ENCODE results near the gene FAM131A.

GRCh38 chr3:184337289-184338119 is at the start of gene FAM131A:
FAM131A (plus strand) TSS chr3:184337600.
- RRBS: no CpG with 5 or more reads among the region's 14 CpGs

DNA sequence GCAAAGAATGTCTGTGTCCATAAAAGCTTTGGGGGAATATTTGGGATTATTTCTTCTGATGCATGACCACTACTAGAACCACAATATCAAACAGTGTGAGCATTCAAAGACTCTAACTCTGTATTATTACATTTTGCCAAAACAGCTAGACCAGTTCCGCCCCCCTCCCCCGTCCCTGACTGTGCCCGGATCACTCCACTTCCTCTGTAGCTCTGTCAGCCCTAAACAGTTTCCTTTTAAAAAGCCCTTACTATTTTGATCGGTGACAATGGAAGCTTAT is 36.7 kb upstream of the EPHB3 start:
- RRBS: no CpG with 5 or more reads among the region's 4 CpGs

GRCh38 chr3:184565578-184566173 is 4.1 kb downstream of the EPHB3 start:
- RRBS: no CpG with 5 or more reads among the region's 11 CpGs

DNA sequence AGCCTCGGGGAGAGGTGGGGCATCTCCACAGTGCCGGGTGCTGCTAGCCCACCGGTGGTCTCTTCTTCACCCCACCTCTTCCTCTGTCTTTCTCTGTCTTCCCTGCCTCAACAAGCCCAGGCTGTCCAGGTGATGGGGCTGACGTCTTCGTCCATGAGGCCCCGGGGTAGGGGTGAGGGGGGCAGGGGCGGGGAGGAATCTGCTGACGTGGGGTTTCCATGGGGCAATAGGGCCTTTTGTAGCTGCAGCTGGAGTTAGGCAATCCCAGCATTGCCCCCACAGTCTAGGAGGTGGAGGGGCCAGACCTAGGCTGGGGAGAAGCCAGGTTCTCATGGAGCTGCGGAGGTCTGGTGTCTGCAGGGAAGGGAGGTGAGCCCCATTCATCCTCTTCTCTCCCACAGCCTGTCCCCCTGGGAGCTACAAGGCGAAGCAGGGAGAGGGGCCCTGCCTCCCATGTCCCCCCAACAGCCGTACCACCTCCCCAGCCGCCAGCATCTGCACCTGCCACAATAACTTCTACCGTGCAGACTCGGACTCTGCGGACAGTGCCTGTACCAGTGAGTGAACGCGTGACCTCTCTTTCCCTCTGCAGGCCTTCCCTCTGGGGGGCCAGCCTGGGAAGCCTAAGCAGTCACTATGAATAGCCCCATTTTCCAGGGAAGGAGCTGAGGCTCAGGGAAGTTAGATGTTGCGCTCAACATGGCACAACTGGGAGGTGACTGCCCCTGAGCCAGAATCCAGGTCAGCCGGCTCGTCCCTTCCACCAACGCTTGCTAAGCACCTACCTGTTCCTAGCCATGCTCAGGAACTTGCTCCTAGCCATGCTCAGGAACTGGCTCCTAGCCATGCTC is 14.1 kb downstream of the EPHB3 start:
- RRBS: 68% methylated on average over 4 of the region's 21 CpGs

- RRBS: 7% methylated on average over 25 of the region's 103 CpGs
Observed at GRCh38 chr3:184583344-184584435, 22.1 kb downstream of the EPHB3 start.

GRCh38 chr3:184602317-184603433 is 41.1 kb downstream of the EPHB3 start:
- RRBS: 12% methylated on average over 3 of the region's 21 CpGs

- RRBS: no CpG with 5 or more reads among the region's 20 CpGs
Observed at GRCh38 chr3:184603462-184604099, 42.0 kb downstream of the EPHB3 start.

- RRBS: no CpG with 5 or more reads among the region's 6 CpGs
Observed at GRCh38 chr3:184756085-184756680, 44.3 kb upstream of the MAGEF1 start.

DNA sequence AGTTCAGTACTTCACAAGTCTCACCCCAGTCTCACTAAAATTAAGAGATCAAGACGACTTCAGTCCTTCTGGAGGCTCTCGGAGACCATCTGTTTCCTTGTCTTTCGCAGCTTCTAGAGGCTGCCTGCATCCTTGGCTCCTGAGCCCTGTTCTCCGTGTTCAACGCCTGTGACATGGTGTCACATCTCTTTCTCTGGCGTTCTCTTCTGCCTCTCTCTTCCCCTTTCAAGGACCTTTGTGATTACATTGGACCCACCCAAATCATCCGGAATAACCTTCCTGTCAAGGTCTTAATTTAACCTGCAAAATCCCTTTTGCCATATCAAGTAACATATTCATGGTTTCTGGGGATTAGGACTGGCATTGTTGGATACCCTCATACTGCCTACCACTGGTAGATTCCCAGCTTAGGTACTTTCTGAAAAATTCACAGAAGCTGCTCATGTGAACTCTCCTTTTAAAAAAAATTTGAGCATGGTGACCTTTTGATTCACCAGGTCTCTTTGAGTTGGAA is 8.3 kb downstream of the VPS8 start:
- RRBS: no CpG with 5 or more reads among the region's 7 CpGs

- RRBS: no CpG with 5 or more reads among the region's 5 CpGs
Observed at GRCh38 chr3:184846460-184846796, 34.5 kb downstream of the VPS8 start.

DNA sequence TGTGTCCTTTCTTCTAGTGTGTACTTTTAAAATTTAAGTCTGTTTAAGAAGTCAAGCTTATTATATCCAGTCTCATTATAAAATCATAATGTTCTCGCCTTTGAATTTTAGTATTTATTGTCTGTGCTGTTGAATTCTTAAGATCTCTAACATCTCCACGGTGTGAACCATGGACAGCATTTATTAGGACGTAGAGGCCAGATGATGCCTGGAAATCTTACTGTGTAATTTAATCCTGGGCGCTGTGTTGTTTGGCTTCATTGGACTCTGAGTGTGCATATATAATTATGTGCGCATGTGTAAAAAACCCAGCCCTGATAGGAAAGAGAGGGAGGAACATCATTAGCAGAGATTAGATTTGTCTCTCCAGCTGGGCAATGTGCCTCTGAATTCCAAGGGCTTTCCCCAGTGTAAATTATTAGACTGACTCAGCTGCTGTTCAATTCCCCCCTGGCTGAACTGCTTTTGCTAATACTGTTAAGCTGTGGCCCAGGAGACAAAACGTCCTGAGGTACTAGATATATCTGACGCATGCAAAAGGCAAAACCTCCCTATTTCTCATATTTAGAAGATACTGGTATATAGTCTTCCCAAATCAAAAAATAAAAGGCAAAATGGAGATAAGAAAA is 39.6 kb downstream of the MAP3K13 start:
- RRBS: no CpG with 5 or more reads among the region's 7 CpGs

GRCh38 chr3:185558901-185559387 is 6.6 kb upstream of the LIPH start:
- RRBS: no CpG with 5 or more reads among the region's 19 CpGs

DNA sequence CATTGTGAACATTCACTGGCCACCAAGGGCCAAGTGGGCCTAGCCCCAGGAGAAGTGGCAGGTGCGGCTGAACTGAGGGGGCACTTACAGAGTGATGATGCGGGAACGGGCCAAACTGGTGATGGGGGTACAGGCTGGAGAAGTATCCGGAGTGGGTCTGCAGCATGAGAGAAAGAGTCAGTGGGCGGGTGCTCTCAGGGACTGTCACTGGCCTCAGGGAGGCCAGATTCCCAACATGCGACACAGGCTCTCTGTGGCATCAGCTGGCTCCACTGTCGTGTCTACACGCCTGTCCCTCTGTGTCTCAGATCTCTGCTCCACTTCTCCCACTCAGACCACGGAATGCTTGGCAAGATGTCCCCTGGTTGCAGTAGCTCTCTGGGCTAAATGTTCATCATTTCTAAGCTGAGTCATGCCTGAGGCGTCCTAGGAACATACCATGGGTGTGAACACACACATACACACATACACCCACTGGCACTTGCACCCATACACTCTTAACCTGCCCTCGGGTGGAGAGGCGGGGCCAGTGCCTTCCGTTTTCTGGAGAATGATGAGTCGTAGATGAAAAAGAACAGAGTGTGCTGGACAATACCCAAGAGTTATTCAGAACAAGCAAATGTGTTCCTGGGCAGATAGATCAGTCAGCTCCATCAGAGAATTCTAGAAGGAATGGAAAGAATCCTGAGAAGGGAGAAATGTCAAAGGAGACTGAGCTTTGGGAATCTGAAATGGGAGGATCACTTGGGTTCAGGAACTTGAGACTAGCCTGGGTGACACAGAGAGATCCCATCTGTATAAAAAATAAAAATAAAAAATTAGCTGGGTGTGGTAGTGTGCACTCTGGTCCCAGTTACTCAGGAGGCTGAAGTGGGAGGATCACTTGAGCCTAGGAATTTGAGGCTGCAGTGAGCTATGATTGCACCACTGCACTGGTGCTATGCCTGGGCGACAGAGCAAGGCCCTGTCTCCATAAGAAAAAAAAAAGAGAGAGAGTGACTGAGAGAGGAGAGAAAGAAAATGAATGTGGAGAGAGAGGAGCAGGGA is 72.5 kb downstream of the SENP2 start:
- RRBS: no CpG with 5 or more reads among the region's 15 CpGs

DNA sequence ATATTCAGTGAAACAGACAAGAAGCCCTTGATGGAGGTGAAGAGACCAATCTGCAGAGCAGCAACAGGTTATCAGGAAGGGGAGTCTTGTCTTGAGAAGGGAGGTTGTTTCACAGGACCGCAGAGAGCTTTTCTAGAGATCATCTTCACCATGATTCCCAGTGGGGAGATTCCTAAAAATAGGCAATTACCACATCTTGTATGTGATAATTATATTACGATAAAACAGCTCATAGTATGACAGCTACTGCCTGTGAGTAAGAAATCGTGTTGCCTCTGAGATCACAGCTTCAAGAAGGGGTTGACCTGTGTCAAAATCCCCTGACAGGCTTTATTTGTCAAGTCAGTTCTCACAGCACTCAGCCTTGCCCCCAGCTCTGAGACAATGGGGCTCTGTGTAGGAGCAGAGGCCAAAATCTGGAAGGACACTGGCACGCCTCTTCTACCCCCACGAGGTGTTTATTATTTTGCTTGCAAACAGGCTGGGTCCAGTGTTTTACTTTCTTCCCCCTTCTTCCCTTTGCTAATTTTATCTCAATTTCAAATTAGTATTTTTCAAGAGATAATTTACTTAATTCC is 60.3 kb downstream of the IGF2BP2 start:
- RRBS: no CpG with 5 or more reads among the region's 5 CpGs

DNA sequence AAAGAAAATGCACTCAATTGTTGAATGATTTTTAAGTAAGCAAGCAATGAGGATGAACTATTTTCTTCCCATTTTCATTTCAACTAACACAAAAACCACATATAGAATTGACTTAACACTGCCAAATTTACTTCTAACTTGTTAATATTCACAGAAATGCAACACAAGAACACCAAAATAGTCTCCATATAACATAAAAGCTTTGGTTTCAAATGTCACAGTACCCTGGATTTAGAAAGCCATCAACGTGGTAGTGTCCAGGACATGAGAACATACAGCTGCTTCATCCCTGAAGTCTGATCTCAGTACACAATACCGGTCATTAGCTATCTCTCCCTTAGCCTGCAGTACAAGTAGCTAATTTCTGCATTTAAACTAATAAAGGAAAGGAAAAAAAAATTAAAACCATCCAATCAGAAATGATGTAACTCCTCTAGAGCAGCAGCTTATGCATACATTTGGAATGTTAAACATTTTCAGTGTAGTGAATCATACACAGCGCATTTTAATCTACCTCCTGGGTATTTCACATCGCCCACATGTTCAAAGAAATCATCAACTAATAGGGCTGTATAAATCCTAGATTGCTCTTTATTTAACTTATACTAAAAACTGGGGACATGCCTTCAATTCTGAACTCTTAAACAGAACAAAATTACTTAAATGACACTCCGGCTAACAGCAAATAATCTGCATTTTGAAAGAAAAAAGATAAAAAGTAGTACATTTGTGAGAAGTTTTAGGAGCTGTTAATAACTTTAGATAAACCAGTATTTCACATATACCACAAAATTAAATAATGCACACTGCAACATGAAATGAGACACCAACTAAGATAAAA is 3.8 kb downstream of the IGF2BP2 start:
- RRBS: no CpG with 5 or more reads among the region's 5 CpGs

DNA sequence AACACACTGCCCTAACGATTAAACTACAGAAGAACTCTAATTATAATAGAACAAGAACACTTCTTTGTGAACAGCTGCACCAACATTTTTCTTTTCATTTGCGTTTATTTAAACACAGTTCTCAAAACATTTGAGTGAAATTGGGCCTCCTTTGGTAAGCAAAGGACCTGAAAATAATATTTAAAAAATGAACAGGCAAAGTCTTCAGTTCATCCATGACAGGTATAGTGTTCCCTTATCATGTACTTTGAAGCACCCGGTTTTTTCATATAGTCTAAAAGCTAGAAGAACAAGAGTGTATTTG is 21.2 kb downstream of the TRA2B start:
- RRBS: no CpG with 5 or more reads among the region's 3 CpGs

DNA sequence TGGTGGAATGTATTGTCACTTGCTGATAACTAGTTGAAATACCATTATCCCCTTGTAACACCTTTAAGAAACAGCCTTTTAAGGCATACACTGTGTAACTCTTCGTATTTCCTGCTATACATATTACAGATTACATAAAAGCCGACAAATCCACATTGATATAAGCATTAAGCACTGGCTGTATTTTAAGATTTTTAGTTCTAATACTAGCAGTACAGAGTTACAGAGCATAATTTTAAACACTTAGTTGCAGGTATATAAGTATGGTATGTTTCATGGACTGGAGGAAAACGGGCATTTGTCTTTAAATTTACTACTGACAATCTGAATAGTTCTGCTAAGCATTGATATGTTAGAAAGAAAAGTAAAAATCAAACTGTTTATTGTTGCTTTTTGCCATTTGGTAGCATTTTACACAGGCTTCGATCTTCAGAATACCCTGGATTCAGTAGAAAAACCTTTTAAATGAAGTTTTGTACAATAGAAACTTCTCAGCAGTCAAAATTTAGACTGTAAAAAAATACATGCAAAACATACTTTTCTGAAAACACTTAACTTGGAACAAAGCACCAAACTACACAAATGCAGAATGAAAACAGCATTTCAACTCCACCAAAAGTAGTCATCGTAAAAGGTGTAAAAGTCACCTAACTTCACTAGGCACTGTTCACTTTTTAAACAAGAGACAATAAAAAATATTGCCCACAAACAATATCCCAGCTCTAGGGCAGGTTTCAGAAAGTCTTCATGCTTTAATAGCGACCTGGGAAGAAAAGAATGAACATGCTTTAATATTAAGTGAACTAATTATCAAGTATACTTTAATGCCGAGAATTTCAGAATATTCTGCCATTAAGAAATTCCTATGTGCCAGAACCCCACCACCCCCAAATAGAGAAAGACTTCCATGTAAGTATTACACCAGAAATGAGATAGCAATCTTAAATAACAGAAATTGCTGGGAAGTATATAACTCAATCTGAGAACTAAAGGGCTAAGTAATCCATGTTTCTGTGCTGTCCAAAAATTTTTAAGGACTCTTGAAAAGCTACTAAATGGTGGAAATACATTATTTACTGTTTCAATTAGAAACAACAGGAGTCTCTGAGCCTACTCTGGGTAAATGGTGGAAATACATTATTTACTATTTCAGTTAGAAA is 20.5 kb downstream of the TRA2B start:
- RRBS: no CpG with 5 or more reads among the region's 7 CpGs

DNA sequence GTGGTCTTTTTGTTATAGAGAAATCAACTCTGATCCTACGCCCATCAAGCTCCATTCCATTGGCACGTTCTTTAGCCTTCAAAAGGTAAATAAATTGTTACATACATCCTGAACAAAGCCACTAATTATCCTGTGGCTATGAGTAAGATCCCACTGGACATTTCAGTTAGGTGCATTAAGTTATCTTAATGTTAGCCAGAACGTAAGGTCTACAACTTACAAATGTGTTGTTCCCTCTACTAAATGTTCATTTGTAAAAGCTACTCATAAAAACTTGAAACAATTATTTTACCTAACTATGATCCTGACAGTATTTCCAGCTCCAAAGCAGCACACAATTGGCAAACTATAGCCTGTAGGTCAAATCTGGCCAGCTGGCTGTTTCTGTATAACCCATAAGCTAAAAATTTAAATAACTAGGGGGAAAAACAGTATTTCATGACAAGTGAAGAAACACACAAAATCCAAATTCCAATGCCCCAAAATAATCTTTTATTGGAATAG is 15.7 kb downstream of the TRA2B start:
- RRBS: no CpG with 5 or more reads among the region's 3 CpGs

- RRBS: no CpG with 5 or more reads among the region's 15 CpGs
Observed at GRCh38 chr3:185986238-185986538, 48.4 kb upstream of the TRA2B start.